GM19239 (cell line): ENCODE results near the genes SDC1 and GDF7.

DNA sequence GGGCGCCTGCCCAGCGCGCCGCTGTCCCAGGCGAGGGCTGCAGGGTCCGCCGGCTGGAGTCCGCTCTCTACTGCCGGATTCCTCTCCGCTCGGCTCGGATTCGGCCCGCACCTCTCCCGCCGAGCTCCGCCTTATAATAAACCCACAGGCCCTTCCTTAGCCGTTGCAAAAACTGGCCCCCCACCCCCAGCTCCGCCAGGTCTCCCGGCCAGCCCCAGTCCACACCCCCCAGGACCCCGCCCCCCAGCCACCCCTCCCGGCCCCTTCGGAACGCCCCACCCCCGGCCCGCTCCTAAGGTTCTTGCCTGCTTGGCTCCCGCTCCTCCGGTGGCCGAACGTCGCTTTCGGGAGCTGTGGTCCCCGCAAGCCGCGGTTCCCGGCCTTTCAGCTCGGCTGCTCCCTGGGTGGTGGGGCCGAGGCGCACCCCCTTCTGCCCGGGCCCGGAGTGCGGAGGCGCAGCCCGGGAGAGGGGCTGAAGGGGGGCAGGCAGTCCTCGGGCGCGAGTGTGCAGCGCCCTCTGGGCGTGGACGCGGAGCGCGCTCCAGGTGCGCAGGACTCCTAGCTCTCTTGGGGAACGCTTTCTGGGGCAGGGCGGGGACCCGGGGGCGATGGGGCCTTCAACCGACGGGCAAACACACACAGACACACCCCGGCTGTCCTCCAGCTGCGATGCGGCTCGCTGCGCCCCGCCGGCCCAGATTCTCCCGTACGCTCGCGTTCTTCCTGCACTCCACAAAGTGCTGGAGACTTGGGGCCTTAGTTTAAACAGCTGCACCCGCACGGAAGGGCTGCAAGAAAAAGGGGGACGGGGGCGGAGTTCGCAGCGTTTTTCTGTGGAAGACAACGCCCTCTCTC lies at the start of gene SDC1:
SDC1 (minus strand) TSS at position 174 of the 855 bp plus-strand sequence.
- RRBS, result 2% methylated on average over 33 of the region's 78 CpGs

DNA sequence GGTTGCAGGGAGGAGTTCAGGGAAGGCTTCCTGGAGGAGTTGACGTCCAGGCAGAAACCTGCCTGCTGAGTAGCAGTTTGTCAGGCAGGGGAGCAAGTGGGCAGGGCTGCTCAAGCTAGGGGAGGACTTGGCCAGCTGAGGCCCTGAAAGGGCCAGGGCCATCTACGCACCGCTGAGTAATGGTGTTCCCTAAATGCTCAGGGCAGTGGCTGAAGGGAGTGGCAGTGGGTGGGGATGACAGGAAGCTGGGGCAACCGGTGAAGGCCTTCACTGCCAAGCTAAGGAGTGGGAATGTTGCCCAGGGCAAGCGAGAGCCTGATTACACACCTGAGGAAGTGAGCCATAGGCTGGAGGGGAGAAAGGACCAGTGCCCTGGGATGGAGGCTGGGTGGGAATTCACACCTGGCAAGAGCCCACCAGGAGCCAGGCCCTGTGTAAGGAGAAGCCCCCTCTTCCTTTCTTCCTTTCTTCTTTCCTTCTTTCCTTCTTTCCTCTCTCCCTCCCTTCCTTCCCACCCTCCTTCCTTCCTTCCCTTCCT lies 11.1 kb upstream of the SDC1 start:
- RRBS, result no CpG with 5 or more reads among the region's 5 CpGs

DNA sequence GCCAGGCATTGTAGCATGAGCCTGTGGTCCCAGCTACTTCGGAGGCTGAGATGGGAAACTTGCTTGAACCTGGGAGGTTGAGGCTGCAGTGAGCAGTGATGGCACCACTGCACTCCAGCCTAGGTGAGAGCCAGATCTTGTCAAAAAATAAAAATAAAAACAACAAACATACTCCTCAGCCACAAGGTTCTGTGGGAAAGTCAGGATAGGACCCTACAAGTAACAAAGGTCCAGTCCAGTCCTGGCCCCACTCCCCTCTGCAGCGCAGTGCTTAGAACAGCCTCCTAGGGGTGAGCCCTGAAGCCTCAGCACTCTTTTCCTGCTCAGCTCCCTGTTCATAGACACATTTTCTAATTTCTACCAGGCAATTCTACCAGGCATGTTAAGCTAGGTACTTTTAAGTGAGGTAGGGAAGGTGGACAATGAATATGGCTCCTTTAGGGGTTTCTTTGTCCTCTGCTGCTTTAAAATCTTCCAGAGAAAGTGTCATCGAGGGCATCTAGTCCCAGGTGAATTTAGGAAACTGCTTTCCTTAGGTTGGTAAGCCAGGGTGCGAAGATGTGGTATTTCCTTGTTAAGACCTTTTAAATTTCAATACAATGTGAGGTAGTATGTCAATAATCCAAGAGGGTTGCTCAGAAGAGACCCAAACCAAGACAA lies 22.2 kb upstream of the SDC1 start:
- RRBS, result no CpG with 5 or more reads among the region's 4 CpGs

GRCh38 chr2:20247693-20248207 lies 22.8 kb upstream of the SDC1 start:
- RRBS, result no CpG with 5 or more reads among the region's 13 CpGs

GRCh38 chr2:20351221-20351924 lies 729 bp upstream of the PUM2 start:
- RRBS, result no CpG with 5 or more reads among the region's 29 CpGs

GRCh38 chr2:20429892-20430682 lies 16.8 kb upstream of the RHOB start:
- RRBS, result no CpG with 5 or more reads among the region's 10 CpGs

GRCh38 chr2:20451143-20451343 lies 4.2 kb downstream of the RHOB start:
- RRBS, result no CpG with 5 or more reads among the region's 1 CpG

GRCh38 chr2:20474813-20475714 lies 28.2 kb downstream of the RHOB start:
- RRBS, result no CpG with 5 or more reads among the region's 6 CpGs

- RRBS, result no CpG with 5 or more reads among the region's 7 CpGs
These were observed 49.7 kb downstream of the RHOB start for GRCh38 chr2:20496521-20496954.

GRCh38 chr2:20525213-20525990 lies 78.5 kb downstream of the RHOB start:
- RRBS, result no CpG with 5 or more reads among the region's 12 CpGs

GRCh38 chr2:20537826-20538134 lies 90.9 kb downstream of the RHOB start:
- RRBS, result no CpG with 5 or more reads among the region's 6 CpGs

- RRBS, result no CpG with 5 or more reads among the region's 19 CpGs
These were observed 57.6 kb downstream of the HS1BP3 start for GRCh38 chr2:20592976-20594006.

- RRBS, result no CpG with 5 or more reads among the region's 6 CpGs
These were observed 44.5 kb downstream of the HS1BP3 start for GRCh38 chr2:20606445-20606812.

DNA sequence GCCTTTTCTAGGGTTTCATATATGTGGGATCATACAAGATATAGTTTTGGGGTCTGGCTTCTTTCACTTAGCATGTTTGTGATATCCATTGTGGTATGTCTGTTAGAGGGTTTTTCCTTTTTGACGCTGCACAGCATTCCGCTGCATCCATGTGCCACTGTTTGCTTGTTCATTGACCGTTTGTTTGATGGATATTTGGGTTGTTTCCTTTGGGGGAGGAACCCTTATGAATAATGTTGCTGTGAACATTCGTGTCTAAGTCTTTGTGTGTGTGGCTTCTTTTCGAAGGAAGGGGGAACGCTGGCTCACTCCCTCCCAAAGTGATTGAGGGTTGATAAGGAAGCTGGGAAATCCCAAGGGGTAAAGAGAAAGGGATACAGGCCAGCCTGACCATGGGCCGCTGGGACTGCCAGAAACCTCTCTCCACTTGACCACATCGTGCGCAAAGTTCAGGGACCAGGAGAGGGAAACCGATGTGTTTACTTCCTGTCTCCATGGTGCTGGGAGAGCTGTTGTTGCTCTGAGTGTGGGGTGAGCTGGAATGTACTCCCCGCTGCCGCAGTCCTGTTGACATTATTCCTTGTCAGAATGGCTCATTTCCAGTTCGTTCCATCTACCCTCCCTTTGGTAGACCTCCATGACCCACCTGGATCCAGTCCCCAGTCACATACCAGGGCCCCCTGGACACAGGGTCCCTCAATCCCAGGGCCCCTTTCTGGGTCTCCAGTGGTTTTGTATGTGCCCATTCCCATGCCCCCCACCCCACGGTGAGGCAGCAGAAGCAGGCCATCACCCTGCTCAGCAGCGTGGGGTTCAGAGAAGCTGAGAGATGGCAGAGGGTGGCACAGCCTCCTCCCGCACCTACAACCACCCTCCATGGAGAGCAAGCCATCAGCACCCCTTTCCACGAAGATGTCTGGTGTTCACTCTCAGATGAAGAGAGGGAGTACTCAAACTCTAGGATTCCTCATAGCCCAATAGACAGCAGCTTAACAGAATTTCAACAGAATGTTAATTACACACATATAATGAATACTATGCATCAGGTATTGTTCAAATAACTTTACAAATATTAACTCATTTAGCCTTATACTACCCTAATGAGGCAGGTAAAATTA lies 39.5 kb downstream of the HS1BP3 start:
- RRBS, result no CpG with 5 or more reads among the region's 17 CpGs

- RRBS, result 2% methylated on average over 19 of the region's 54 CpGs
These were observed 307 bp upstream of the GDF7 start for GRCh38 chr2:20666589-20667084.

DNA sequence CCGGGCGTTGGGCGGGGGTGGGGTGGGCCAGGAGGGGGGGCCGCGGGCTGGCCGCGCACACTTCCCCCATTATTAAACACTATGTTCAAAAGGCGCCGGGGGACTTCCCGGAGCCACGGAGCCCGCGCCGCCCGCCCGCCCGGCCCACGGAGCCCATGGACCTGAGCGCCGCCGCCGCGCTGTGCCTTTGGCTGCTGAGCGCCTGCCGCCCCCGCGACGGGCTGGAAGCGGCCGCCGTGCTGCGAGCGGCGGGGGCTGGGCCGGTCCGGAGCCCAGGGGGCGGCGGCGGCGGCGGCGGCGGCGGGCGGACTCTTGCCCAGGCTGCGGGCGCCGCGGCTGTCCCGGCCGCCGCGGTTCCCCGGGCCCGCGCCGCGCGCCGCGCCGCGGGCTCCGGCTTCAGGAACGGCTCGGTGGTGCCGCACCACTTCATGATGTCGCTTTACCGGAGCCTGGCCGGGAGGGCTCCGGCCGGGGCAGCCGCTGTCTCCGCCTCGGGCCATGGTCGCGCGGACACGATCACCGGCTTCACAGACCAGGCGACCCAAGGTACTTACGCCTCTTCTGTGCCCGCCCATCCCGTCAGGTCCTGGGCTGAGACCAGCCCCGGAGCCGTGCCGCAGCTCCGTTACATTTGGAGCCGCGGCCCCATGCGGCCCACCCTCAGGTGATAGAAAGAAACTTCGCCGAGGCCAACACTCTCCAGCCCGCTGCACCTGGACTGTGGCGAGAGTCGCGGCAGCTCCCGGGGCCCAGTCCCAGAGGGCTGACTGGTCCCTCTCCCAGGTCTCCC lies at the start of gene GDF7:
GDF7 (plus strand) TSS at position 60 of the 790 bp plus-strand sequence.
- RRBS, result 3% methylated on average over 30 of the region's 98 CpGs

- RRBS, result no CpG with 5 or more reads among the region's 5 CpGs
These were observed 32.3 kb downstream of the APOB start for GRCh38 chr2:21011464-21012021.

DNA sequence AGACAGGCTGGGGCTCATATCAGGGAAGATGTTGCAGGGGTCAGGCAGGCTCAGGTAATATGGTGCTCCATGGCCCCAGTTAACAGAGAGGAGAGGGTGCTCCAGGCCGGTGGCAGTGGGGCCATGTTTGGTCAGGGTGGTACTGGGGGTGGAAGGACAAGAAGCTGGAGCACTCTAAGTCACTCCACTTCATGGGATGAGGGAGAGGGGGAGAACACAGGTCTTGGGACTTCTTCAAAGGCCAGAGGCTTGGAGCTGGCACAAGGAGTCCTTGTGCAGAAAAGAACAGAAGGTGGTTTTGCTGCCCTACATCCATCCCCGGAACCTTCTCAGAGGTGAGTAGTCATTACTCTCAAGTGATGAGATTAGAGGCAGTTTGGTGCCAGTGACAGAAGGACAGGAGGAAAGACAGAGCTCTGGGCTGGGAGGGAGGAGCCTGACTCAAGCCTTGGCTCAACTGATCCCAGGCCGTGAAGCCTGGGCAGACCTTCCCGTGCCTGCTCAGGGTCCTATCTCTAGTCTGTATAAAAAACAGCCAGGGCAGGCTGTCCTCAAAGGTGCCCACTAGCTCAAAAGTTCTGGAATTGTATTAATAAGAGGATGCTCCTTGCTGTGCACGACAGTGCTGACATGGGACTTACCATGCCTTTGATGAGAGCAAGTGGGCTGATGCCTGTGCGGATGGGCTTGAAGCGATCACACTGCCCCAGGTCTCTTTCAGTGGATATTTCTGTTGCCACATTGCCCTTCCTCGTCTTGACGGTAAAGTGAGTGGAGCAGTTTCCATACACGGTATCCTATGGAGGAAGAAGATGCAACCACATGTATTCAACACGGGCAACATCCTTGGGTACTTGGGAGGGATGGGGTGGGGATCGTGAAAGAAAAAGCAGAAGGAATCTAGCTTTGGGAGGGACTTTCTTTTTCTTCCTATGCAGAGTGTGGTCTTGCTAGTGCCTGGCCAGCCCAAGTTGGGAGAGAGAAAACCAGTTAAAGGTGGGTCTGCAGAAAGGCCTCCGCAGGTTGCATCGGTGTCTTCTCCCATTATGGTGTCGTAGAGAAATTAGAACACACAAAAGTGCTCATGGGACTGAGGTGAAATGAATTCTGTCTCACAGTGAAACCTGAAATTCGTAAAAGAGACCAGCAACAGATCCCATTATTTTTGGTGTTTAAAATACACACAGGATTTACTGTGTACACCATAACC lies 7.0 kb downstream of the APOB start:
- RRBS, result no CpG with 5 or more reads among the region's 16 CpGs

GRCh38 chr2:21037675-21038348 lies 6.1 kb downstream of the APOB start:
- RRBS, result no CpG with 5 or more reads among the region's 4 CpGs

DNA sequence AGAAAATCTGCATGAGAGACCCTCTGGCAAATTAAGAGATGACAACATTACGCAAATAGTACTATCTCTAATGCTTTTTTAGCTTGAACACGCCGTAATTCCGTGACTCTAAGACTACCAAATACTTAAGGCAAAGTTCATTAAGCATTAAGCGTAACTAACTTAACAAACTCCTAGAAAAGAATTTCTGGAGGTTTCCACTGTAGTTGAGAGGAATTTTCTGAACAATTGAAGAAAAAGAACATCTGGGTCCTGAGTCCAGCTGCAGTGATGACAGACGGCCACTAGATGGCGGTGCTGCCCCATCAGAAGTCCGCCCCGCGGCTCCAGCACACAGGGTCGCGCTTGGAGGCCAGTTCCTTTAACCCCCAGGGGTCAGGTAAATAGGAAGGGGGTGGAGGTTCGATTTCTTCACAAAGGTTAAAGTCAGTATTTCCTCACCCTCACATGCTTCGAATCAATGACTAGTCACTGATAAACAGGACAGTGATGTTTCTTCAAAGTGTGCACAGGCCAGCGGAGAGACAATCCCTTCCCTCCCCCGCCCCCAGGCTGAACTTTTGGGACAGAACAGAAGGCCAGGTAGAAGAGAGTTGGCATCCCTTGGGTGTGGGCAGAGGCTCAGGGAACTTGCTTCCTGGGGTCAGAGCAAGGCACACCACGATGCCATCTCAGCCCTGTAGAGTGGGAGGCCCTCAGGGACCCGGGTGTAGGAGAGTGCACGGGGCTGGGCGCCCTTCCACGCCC lies 952 bp downstream of the APOB start:
- RRBS, result no CpG with 5 or more reads among the region's 21 CpGs